ENCODE measurements around the genes DNAI2, FADS6, KCTD2 and GRB2.

DNA sequence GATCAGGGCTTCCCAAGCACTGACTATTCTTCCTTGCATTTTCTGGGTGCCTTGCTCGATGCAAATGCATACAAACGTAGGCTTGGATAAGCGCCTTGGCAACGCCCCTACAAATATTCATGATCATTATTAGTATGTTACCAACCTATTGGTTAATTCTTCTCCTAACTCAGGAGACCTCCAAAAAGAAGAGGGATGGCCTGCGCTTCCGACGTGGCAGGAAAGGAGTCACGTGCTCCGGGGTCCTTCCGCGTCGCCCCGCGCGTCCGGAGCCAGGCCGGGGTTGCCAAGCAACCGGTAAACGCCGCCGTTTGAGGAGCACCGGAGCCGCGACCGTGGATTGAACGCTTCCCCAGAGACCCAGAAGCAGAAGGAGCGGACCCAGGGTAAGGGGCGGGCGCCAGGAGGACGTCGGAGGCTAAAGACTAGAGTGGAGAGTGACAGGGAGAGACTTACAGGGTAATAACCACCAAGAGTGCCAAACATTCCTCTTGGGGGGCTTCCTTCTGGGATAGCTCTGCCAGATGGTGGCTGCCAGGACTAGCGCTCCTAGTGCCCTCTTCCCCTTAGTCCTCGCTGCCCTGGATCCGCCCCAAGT lies at the start of gene DNAI2:
DNAI2 (plus strand) TSS at position 275 of the 598 bp plus-strand sequence.
- PRO-cap: no peak

DNA sequence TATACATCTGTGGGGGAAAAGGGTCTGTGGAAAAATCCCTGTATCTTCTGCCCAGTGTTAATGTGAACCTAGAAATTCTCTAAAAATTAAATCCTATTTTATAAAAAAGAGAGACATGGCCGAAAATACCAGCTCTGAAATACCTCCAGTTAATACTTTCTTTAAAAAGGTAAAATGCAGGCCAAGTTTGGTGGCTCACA lies 6.2 kb upstream of the CD300LF start:
- PRO-cap: no peak

- PRO-cap: no peak
Observed at GRCh38 chr17:74805501-74805952, 29.2 kb downstream of the TMEM104 start.

- PRO-cap: no peak
Observed at GRCh38 chr17:74893475-74894107, at the start of gene FADS6. Gene FADS6, minus strand, starts transcription at chr17:74893633.

GRCh38 chr17:74999371-74999743 lies 11.9 kb downstream of the CDR2L start:
- PRO-cap: no peak

DNA sequence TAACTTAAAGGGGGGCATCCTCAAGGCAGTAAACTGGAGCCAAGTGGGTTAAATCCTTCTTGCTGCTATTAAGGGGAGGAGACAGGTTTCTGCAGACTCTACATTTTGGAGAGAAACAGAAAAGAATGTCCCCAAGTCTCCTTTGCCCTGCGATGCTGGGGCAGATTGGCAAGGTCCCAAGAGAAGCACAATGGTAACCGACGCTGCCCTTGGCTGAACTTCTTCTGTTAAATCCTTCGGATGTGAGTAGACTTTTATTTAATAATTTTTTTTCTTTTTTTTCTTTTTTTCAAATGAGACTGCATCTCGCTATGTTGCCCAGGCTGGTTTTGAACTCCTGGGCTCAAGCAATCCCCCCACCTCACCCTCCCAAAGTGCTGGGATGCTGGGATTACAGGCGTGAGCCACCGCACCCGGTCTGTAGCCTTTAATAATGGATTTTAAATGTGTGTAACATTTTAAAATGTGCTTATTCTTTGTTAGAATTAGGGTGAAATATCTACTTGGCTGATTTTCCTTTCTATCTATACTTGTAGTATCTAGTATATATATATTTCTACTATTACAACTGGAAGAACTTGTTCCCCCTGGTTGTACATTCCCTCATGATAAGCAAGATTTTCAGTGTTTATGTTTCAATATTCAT lies 13.8 kb downstream of the ATP5PD start:
- PRO-cap: unidirectional peak, plus-strand start at position 363 of the sequence

- PRO-cap: bidirectional peak, plus-strand start at chr17:75047224, minus-strand start at chr17:75046964
Observed at GRCh38 chr17:75046818-75047754, at the start of gene KCTD2. Gene KCTD2, plus strand, starts transcription at chr17:75047225.

DNA sequence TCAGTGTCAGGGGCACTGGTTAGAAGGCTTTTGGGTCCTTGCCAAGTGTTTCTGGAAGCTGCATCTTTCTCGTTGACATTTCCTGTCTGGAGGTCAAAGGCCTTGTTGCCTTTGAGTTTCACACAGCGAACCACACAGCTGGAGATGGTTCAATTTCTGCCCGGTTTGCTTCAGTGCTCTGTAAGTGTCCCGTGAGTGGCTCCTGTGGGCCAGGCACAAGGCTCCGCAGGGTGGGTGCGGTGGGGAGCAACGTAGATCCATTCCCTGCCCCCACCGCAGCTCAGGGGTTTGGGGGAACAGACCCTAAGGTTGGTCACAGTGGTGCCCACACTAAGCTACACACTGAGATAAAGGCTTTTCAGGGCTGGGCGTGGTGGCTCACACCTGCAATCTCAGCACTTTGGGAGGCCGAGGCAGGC lies 3.5 kb upstream of the SLC16A5 start:
- PRO-cap: no peak

DNA sequence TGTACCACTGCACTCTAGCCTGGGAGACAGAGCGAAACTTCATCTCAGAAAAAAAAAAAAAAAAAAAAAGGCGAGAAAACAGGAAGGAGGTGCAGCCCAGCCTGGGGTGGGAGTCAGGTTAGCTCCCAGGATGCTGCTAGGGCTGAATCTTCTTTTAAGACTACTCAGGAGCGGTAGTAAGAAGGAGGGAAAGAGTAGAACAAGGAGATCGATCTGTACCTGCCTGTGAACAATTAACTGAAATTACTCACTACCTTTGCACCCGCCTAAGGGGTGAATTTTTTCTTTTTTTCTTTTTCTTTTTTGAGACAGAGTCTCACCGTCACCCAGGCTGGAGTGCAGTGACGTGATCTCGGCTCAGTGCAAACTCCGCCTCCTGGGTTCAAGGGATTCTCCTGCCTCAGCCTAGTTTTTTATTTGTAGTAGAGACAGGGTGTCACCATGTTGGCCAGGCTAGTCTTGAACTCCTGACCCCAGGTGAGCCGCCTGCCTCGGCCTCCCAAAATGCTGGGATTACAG lies 2.0 kb downstream of the SLC16A5 start:
- PRO-cap: no peak

- PRO-cap: no peak
Observed at GRCh38 chr17:75137103-75137302, 5.5 kb upstream of the NT5C start.

- PRO-cap: no peak
Observed at GRCh38 chr17:75155013-75155334, 662 bp upstream of the JPT1 start.

DNA sequence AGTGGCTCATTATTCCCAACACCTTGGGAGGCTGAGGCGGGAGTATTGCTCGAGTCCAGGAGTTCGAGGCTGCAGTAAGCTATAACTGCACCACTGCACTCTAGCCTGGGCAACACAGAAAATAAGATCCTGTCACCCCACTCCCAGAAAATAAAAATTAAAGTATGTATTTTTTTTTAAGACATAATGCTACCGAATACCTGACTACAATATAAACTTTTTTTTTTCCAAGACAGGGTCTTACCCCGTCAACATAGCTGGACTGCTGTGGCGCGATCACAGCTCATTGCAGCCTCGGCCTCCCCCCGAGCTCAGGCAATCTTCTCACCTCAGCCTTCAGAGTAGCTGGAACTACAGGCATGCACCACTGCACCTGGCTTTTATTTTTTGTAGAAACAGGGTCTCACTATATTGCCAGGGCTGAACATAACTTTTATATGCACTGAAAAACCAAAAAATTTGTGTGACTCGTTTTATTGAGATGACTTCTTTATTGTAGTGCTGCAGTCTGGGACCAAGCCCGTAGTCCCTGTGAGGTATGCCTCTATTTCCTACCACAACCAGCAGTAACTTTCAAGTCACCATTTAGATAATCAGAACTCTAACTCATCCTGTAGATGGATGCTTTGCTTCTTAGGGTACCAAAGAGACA lies 9.3 kb upstream of the JPT1 start:
- PRO-cap: no peak

- PRO-cap: no peak
Observed at GRCh38 chr17:75238681-75239567, 22.5 kb downstream of the GGA3 start.

DNA sequence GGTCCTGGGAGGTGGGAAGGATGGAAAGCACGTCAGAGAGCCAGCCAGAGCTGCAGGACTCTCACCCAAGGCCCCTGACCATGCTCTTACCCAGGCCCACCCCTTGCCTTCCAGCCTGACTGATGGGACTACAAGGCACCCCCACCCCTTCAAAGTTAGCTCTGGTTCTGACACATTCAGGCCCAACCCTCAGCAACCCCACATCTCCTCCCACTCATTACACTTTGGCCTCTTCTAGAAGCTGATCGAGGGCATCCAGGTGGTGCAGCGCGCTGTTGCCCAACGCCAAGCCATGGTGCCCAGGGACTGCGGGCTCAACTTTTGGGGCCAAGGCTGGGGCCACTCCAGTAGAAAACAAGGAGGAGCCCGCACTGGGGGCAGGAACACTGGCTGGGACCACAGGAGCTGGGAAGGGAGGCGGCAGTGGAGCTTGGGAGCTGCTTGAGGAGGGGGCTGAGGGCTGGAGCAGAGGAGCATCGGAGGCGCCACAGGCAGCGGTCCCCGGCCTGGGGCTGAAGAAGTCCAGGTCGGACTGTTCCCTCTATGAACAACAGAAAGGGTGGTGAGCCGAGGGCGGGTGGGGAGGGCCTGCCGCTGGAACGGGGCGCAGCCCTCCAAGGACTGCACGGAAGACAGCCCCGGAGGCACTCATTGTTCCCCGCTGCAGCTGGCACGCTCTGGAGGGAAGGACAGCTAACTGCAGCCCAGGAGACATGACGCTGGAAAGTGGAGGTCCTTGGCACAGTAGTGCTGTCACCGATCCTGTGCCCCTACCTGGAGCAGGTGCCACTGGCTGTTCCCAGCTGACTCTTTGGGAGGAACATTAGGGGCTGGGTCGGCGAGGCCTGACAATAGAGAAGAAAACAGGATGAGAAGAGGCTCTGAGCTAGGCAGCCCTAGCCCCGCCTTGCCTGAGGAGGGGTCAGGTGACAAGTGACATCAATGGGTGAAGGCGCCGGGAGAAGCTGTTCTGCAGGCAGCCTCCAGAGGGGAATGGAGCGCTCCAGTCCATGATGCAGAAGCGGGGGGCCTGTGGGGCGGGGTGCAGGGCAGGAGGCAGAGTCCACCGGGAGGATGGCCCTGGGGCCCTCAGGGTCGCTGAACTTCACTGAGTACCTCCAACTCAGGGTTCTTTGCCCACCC lies 21.5 kb downstream of the GGA3 start:
- PRO-cap: no peak

GRCh38 chr17:75242690-75243333 lies 18.6 kb downstream of the GGA3 start:
- PRO-cap: no peak

DNA sequence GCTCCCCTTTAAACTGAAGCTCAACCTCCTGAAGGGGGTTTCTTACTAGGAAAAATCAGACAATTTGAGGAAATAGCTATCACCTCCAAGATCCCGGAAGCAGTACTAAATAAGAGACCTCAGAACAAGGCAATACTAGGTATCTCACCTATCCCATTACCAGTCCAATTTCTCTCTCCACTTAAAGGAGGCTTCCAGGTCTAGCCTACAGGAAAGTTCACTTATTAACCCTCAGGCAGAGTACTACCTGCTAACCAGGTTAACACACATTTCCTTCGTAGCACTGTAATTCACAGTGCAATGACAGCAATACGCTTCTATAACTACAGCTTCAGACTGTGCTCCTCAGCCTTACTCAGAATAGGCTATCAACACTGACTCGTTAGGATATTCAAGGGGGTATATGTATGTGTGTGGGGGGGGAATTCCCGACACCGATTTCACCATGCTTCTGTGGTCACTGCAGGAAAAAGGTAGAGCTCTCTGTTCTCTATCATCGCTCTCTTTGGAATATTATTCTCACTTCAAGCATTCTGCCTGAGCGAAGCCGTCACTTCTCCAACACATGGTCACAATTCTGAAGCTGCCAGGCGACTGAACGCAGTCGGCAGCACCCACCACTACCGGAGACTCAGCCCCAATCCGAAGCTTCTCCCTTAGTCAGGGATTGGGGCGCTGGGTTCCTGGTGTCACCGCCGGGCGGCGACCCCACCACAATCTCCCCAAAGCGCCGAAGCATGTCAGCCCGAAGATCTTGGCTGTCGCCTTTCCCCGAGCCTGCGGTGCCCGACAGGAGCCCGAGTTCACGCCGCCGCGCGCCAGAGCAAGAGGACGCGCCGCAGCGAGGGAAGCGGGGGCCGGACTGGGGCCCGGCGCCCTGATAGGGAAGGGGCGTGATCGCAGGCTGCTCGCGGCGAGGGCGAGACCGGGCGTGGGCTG lies 628 bp downstream of the GGA3 start:
- PRO-cap: bidirectional peak, plus-strand start at position 862 of the sequence, minus-strand start at position 794 of the sequence

DNA sequence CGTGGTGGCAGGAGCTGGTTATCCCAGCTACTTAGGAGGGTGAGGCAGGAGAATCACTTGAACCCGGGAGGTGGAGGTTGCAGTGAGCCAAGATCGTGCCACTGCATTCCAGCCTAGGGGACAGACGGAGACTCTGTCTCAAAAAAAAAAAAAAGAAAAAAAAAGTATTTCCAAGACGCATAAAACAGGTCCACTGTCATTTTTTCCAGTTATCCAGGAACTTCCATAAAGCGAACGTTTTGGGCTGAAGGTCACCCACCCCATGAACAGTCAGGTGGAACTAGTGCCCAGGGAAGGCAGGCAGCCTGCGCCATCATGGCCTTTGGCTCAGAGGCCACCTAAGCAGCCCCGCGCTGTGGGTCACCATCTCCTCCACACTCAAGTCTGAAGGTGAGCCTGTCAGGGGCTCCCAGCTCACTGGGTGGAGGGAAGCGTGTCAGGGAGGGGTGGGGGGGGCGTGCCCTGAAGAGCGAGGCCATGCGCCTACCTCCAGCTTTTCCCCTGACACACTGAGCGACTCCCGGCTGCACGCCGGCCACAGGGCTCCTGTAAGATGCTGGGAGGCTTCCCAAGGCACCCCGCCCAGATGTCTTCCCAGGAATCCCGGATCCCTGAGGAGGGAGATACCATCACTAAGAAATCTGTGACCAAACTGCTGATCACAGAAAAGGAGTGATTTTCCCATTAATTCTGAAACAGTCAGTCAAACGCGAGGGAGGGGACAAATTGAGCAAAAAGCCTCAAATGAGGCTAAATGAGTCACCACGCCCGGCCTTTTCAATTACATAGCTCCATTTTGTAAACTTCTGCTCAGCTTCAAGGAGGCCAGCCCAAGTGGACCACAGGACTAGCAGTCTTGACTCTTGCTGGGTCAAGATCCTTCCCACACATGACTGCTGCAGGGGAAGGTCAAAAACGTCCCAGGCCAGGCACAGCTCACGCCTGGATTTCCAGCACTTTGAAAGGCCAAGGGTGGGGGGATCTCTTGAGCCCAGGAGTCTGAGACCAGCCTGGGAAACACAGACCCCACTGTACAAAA lies 26.4 kb upstream of the SLC25A19 start:
- PRO-cap: no peak

DNA sequence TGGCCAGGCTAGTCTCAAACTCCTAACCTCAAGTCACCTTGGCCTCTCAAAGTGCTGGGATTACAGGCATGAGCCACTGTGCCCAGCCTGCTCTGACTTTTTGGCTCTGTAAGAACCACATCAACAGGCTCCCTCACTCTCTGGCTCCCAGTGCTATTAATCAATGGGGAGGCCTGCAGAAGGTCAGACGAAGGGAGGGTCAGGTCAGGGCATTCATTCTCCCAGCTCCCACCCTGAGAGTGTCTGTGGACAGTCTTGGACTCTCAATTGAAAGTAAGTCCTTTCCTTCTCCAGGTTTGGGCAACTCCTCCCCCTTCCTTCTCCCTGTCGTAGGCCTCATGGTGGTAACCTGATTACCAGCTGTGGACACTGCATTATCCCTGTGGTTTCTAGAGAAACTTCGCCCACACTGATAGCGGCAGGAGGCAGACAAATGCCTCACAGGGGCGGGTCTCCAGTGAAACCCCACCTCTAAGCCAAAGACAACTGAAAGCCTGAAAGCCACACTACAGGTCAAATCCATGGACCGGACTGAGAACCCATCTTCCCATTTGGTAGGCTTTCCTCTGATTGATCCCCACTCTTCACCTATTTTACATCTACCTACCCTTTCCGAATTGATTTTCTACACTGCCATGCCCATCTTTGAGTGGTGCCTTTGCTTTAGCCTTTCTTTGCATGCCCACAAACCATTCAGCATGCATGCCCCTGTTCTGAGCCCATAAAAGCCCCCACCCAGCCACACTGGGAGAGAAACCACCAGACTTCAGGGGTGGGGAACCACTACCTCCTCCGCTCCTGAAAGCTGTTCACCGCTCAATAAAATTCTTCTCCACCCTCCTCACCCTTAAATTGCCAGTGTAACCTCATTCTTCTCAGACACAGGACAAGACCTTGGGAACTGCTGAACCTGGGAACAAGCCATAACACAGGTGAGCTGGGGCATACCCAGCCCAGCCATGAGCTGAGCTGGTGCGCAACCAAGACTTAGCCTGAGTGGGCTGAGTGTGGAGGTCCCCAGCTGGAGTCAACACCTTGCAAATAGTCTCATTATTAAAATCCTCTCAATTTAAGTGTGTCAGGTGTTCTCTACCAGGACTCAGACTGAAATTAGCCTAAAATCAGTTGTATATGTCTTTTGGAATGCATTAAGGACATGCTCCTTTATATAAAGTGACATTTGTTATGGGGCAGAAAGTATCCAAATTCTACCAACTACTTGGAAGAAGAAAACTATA lies 58.0 kb upstream of the SLC25A19 start:
- PRO-cap: no peak

GRCh38 chr17:75351765-75352727 lies 53.4 kb downstream of the GRB2 start:
- PRO-cap: no peak

DNA sequence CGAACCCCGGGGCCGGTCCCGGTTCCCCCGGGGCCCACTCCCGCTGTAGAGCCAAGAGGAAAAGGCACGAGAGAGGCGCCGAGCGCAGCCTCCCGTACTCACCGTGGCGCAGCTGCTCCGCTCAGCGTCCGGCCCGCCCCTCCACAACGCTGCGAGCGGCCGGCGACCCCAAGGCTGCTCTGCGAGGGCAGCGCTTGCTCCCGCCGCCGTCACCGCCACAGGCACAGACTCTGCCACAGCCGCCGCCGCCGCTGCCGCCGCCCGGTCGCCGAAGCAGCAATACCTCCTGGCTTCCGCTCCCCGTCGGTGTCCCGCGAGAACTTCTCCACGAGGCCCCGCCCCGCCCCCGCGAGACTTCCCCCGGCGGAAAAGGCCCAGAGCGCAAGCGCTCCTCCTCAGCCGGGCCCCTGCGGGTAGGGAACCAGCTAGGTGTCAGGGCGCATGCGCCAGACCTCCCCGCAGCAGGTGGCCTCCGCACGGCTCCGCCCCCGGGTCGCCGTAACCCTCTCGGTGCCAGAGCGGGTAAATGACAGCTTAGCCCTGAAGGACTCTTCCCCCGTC lies at the start of gene GRB2:
GRB2 (minus strand) TSS at position 292 of the 561 bp plus-strand sequence.
- PRO-cap: bidirectional peak, plus-strand start at position 498 of the sequence, minus-strand start at position 289 of the sequence

Data from LUHMES (cell line).